ENCODE results near the genes SLC41A2 and C12orf75.

GRCh38 chr12:102878806-102879499 lies 38.1 kb downstream of the PAH start:
- PRO-cap, result no peak

GRCh38 chr12:103433871-103434620 lies 61.7 kb downstream of the C12orf42 start:
- PRO-cap, result no peak

- PRO-cap, result no peak
Measured at GRCh38 chr12:103571359-103571823, 15.7 kb upstream of the STAB2 start.

- PRO-cap, result no peak
Measured at GRCh38 chr12:103676966-103677782, 90.1 kb downstream of the STAB2 start.

DNA sequence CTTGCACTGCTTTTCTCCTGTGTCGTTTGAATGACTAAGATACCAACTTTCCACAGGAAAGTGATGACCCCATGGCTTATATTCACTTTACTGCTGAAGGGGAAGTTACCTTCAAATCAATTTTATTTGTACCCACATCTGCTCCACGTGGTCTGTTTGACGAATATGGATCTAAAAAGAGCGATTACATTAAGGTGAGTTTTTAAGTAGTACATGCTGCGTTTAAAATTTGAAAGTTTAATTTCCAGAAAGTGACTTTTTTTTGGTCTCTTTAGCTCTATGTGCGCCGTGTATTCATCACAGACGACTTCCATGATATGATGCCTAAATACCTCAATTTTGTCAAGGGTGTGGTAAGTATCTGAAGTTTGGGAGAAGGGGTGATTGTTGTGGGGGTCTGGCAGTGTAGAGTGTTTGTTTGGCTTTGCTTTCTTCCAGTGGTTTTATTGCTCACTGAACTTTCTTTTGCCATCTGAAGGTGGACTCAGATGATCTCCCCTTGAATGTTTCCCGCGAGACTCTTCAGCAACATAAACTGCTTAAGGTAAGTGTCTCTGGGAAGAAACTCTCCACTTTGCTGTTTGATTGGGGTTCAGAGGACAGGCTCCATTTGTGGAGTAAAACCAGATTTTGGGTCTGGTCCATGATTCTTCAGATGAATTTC lies 11.3 kb downstream of the HSP90B1 start:
- PRO-cap, result no peak

GRCh38 chr12:104055914-104056536 lies 6.0 kb upstream of the GLT8D2 start:
- PRO-cap, result no peak

DNA sequence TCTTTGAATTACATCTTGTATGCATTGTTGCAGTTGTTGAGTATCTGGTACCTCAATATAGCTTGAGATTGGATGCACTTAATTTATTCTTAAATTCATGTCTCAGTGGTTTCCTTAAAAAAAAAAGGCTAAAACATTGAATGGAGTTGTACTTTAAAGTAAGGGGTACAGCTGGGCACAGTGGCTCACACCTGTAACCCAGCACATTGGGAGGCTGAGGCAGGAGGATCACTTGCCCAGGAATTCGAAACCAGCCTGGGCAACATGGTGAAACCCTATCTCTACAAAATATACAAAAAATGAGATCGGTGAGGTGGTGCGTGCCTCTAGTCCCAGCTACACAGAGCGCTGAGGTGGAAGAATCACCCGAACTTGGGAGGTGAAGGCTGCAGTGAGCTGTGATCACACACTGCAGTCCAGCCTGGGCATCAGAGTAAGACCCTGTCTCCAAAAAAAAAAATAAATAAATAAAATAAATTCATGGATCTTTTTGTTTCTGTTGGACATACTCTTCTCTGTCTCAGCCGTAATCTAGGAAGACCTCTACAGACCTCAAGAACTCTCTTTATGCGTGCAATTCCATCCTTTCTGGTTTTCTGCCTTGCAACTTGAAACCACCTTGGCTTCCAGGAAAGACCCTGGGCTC lies 25.8 kb downstream of the EID3 start:
- PRO-cap, result no peak

GRCh38 chr12:104413145-104413516 lies 43.6 kb upstream of the CHST11 start:
- PRO-cap, result no peak

DNA sequence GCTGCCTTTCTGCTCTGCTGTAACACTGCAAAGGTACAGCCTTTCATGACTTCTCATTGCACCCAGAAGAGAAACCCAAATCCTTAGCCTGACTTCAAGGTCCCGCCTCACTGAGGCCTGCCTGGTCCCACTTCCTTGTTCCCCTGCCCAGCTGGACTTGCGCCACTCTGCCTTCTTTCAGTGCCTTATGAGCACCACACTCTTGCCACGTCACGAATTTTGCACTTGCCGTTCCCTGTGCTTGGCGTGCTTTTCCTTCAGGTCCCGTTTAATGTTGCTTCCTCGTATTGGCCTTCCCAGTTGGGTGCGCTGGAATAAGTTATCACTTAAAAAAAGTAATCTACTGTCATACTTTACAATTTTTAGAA lies 24.3 kb downstream of the CHST11 start:
- PRO-cap, result no peak

- PRO-cap, result no peak
Measured at GRCh38 chr12:104490781-104491356, 34.1 kb downstream of the CHST11 start.

DNA sequence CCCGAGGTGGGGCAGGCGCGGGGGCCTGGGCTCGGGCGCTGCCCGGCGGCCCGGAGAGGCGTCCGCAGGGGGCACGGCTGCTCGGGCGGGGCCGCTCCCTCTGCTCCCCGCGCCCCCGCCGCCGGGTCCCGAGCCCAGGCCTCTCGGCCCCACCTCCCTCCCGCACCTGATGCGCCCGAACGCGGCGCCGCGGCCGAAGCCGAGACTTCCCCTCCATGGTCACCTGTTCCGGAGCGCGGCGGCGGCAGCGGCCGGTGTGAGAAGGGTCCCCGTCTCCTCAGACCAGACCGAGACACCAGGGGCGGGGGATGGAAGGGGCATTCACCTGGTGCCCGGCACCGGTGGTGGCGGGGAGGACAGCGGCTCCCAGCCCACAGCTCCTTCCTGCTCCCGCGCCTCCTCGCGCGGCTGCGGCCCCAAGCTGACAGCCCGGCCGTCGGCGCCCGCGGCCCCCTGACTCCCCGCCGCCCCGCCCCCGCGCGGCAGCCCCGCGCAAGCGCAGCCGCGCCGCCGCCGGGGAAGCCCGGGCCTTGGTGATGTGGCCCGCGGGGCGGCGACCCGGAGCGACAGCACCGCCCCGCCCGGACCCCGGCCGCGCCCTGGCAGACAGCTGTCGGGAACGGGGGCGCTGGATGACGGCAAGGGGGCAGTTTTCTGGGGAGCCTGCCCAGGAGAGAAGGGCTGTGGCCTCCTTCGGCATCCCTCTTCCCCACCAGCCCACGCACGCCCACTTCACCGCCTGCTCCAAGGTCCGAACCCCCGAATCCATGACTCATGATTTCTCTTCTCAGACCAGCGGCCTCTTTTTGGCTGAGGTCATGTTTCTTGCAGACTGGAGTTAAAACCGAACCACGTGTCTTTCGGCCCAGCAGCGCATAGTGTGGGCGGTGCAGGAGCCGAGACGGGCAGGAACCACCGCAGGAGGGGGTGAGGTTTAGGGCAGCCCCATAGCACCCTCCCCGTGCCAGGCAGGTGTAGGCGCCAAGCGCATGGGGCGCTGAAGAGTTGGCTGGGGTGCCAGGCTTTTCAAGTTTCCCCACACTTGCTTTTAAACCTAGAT lies at the start of gene SLC41A2:
Gene SLC41A2 (minus strand): TSS at position 426 of the 1,060 bp plus-strand sequence.
- PRO-cap, result bidirectional peak, plus-strand start at position 613 of the sequence, minus-strand start at position 426 of the sequence

GRCh38 chr12:105191913-105192857 lies 43.8 kb downstream of the APPL2 start:
- PRO-cap, result no peak

- PRO-cap, result no peak
Measured at GRCh38 chr12:105330040-105331308, at the start of gene C12orf75. C12orf75 (plus strand) TSS chr12:105330691.

DNA sequence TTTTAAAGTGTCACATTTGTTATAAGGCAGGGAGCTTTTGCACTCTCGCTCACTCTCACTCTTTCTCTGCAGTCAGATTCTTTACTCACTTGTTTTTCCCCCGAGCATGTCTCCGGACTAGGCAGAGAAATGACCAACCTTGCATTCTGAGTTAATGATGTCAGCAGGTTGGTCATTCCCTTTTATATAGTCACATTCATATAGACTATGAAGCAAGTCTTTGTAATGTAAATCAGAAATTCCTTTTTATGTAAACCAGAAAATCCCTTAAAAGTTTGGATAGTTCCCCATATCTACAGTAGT lies 4.1 kb downstream of the C12orf75 start:
- PRO-cap, result no peak

DNA sequence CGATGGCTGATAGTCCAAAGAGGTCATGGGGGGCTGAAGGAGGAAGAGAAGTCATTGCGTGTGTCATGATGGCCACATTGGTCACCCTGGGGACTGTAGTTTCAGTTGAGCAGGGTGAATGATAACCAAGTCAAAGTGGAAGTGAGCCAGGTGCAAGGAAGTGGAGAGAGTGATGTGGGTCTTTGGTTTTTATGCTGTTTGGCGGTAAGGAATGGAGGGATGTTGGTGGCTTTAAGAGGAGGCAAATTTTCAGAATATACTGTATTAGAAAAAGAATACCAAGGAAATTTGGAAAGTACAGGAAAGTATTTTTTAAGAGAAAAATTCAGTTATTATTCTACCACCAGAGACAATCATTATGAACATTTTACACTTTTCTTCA lies 21.7 kb downstream of the C12orf75 start:
- PRO-cap, result bidirectional peak, plus-strand start at position 194 of the sequence, minus-strand start at position 95 of the sequence

GRCh38 chr12:105353224-105353758 lies 22.8 kb downstream of the C12orf75 start:
- PRO-cap, result no peak

- PRO-cap, result no peak
Measured at GRCh38 chr12:105385032-105385450, 54.5 kb downstream of the C12orf75 start.

DNA sequence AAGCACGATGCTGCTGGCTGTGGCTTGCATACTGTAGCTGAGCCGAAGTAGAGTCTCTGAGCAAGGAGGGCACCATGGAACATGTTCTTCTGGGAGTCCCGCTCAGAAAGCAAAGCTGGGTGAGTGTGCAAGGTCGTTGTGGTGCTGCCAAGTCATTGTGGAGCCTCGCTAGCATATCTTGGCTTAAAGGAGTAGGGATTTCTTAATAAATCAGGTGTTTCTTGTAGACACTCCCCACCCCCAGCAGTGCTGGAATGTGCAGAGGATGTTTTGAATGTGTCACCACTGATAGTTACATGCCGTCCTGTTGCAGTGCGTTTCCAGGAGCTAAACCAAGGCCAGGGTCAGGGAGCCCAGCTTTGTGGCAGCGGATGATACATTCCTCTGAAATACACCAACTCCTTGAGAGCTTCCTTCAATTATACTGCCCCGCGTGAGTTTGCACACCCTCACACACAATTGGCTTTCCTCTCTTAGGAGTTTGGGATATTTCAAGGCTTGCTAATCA lies 154.8 kb downstream of the C12orf75 start:
- PRO-cap, result no peak

GRCh38 chr12:106123435-106124237 lies 15.1 kb downstream of the NUAK1 start:
- PRO-cap, result no peak

DNA sequence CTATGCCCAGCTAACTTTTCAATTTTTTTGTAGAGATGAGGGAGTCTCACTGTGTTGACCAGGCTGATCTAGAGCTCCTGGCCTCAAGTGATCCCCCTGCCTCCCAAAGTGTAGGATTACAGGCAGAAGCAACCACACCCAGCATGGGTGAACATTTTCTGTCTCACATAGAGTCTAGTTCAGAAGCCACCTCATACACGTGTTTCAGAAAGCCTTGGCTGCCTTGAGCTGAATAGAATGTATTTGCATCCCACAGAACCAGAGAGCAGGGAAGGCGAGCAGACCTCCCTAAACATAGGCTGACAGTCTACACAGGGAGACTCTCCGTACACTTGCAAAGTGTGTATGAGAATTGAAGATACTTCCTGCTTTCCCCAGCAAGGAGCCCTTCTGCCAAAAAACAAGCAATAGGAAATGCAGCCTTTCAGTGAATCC lies 11.4 kb downstream of the NUAK1 start:
- PRO-cap, result no peak

Data from NALM6 (cell line).